Endothelial cell (in vitro differentiated cells): ENCODE measurements around the genes NEUROG3 and TYSND1.

DNA sequence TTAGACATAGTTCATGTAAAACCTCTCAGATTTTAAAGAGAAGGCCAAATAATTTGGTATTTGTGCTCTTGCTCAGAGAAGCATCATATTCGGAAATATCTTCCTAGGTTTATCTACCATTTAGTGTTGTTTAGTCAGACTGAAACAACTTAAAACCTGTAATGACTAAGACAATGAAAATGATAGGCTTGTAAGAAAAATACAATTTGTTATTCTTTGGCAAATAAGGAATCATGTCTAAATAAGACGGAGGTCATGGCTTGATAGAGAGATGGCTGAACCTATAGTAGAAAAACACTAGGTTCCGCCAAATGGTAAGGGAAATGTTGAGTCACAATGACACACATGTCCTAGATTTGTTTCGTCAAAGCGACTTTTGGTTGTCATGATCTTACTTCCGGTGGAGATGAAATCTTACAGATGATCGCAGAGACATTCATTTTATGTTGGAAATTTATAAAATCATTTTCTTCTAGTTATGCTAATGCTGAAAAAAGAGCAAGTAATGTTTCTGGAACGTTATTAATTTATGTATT is 933 bp downstream of the SRGN start:
- PRO-cap: no peak

DNA sequence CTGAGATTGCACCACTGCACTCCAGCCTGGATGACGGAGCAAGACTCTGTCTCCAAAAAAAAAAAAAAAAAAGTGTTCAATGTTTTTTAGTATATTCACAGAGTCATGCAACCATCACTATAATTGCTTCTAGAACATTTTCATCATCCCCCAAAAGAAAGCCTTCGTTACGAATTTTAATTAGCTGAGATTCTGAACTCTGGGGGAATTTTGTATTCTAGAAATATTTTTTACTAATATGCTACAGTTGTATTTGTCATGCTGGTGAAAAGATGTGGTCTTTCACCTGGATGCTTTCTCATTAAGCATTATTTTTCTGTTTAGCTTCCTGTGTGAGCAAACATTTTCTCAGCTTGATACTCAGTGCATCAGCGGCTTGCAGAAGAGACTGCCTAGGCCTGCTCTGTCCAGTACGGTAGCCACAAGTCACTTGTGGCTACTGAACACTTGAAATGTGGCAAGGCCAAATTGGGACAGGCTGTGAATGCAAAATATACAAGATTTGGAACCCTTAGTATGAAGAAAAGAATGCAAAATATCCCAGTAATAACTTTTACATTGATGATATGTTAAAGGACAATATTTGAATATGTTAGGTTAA is 4.9 kb downstream of the SRGN start:
- PRO-cap: no peak

DNA sequence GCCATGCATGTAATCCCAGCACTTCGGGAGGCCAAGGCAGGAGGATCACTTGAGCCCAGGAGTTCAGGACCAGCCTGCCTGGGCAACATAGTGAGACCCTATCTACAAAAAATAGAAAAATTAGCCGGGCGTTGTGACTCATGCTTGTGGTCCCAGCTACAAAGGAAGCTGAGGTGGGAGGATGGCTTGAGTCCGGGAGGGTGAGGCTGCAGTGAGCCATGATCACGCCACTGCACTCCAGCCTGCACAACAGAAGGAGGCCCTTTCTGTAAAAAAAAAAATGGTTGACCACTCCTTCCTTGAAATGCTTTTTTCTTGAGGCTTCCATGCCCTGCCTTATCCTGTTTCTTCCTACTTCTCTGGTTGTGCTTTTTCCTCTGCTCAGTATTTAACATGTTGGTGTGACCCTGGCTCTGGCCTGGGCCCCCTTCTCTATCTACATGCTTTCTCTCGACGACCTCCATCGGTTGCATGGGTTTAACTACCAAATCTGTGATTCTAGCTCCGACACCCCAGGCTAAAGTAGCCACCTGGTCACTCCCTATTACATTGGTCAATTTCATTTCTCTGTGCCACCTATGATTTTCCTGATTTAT is 14.0 kb downstream of the SRGN start:
- PRO-cap: no peak

- PRO-cap: no peak
These were observed 16.2 kb downstream of the SRGN start for GRCh38 chr10:69103755-69104951.

GRCh38 chr10:69123098-69124119 is 569 bp upstream of the VPS26A start:
- PRO-cap: bidirectional peak, plus-strand start at chr10:69123479, minus-strand start at chr10:69123404; bidirectional peak, plus-strand start at chr10:69124246, minus-strand start at chr10:69123881

DNA sequence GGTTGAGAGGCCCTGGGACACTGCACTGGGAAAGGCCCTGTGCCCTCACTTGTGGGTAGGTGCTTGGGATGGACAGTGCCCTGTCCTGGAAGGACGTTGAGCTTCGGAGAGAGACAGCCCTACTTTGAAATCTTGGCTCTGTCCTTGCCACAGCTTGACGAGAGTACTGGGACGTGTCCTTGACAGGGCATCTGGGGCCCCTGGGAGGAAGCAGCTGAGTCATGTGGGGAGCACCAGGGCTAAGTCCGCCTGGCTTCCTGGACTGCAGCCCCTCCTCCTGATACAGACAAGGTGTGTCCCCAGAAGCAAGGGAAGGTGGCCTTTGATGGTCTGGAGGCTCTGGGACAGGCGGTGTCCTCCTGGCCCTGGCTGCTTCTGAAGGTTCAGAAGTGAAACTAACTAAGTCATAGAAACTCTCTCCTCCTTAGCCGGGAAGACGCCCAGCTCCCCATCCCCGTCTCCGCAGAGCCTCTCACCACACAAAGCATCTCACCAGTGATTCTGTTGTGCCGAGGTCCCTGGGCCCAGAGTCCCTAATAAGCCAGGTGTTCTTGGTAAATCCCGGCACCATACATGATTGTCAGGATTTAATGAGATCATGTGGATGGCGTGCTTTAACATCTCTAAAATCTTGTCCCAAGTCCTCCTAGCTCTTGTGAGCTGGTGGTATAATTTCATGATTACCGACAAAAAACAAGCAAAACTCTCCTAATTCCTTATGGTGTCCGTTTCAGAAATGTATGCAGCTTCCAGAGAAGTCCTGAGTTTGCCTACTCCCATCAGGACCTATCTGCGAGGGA is 9.4 kb downstream of the HKDC1 start:
- PRO-cap: no peak

DNA sequence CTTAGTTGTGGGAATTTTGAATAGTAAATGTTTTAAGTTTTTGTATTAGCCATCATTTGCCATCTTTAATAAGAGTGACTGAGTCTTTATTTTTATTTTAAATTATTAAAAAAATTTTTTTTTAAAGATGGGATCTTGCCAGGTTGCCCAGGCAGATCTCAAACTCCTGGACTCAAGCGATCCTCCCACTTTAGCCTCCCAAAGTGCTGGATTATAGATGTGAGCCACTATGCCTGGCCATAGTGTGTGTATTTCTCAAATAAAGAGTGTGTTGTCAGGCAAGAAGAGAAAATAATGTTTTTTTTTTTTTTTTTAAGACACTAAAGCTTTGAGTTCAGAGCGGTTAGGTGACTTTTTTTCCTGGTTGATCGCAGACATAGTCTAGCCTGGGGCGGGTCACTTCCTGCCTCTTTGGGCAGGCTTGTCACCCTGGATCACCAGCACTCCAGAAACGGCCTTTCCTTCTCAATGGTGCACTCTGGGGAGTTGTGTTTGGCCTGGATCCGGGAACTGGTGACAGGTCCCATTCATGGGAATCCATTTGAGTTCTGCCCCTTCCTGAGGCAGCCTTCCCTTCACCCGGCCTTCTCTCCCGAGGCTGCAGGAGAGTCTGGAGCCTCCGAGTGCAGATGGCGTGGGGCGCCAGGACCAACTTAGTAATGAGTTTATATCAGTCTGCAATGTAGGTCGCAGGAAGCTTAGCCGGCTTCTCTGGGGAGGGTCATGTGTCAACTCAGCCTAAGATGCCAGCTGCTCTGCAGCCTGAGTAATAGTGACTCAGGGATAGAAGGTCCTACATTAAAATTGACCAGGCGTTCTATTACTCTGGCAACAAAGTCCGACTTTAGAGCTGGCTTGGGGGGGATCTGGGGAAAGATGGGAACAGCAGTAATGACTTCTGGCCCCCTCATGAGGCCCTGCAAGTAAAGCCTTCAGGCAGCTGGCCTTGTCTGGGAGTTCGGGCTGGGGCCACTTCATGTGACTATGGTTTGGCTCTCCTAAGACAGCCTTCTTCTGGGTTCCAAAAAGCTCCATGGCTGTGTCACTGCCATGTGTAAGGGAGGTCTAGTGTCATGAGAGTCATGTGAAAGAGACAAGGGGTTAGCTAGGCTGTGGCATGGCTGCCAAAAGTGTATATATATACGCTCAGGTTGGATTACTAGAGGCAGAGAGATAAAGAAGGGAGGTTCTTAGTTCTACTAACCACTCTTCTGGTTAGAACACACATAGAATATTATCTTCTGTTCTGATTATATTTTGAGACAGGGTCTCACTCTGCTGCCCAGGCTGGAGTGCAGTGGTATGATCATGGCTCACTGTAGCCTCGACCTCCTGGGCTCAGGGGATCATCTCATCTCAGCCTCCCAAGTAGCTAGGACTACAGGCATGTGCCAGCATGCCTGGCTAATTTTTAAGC is 44.0 kb downstream of the HK1 start:
- PRO-cap: no peak

DNA sequence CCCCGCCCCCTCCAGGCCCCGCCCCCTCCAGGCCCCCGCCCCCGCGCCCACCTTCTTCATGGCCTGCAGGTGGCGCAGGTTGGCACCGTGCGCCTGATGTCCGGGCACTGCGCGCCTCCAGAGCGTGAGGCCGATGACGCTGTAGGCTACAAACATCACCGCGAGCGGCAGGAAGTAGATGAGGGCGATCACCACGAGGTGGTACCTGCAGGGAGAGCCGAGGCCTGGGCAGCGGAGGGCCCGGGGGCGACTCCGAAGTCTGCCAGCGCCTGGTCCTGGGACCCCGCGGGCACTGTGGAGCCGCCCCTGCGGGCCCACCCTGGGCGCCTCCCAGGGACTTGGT is 7.9 kb downstream of the TACR2 start:
- PRO-cap: bidirectional peak, plus-strand start at position 96 of the sequence, minus-strand start outside the sequence; unidirectional peak, plus-strand start at position 177 of the sequence

GRCh38 chr10:69415070-69415433 is 1.7 kb downstream of the TACR2 start:
- PRO-cap: no peak

DNA sequence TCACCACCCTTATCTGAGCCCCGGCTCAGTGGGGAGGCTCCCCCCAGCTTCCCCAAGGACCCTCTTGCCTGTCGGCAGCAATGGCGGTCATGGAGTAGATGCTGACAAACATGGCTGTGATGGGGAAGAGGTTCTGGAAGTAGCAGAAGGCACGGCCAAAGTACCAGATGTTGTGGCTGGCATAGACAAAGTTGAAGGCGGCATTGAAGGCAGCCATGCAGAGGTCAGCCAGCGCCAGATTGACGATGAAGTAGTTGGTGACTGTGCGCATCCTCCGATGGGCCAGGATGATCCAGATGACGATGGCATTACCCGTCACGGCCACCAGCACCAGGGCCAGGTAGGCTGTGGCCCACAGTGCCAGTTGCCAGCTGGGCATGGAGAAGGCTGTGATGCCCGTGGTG is 852 bp downstream of the TACR2 start:
- PRO-cap: no peak

DNA sequence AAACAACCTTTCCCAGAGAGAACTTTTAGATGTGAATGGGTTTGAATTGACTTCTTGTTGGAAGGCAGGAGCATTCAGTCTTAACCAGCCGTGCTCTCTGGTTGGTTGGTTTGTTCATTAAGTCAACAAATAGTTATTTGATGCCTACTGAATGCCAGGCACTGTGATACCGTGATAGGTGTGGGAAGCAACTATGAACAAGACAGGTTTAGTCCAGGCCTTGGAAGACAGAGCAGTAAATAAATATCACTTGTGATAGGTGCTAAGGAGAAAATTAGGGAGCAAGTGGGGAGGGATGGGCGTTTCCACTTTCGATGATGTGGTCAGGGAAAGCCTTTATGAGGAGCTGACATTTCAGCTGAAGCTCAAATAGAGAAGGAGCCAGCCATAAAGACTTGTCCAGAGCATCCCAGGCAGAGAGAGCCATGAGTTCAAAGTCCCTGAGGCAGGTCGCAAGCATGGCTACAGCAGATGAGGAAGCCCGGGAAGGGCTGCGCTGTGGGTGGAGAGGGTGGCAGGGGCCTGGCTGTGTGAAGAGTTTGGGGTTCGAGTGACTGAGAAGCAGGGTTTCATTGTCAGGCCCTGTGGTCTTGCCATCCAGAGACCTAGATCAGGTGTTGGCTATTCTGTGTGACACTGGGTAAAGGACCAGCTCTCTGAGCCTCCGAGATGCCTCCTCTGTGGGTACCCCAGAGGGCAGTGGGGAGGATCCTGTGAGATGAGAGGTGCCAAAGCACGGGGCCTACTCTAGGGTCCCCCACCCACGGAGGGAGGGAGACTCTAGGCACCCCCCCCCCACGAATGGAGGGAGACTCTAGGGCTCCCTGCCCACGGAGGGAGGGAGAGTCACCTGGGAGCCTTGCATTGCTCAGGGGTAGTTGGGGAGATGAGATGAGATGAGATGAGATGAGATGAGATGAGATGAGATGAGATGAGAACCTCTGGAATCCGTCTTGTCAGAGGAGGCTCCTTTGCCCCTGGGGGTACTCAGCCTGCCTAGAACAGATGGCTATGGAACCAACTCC is 8.2 kb downstream of the TSPAN15 start:
- PRO-cap: no peak

DNA sequence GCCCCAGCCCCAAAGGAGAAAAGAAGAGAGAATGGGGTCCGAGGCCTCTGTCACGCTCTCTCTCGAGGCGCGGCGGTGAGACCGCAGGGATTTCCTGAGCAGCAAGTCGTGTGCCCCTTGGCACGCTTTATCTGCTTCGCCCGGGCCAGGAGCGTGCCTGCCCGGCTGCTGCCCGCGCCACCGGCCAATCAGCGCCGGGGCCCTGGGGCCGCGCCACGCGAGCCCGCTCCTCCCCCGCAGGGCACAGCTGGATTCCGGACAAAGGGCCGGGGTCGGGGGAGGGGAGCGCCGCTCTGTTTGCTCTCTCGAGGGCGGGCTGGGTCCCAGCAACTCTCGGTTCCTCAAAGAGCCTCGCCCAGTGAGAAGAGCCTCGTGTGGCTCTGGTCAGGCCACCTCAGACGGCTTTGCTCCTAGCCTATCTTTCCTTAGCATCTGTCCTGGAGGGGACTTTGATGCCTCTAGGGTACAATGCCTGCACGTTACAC is at the start of gene NEUROG3:
Gene NEUROG3, minus strand, starts transcription at position 100 of the 485 bp plus-strand sequence.
- PRO-cap: bidirectional peak, plus-strand start at position 257 of the sequence, minus-strand start at position 133 of the sequence

- PRO-cap: bidirectional peak, plus-strand start at chr10:69646594, minus-strand start at chr10:69646482
These were observed 16.2 kb downstream of the FAM241B start for GRCh38 chr10:69646246-69646731.

DNA sequence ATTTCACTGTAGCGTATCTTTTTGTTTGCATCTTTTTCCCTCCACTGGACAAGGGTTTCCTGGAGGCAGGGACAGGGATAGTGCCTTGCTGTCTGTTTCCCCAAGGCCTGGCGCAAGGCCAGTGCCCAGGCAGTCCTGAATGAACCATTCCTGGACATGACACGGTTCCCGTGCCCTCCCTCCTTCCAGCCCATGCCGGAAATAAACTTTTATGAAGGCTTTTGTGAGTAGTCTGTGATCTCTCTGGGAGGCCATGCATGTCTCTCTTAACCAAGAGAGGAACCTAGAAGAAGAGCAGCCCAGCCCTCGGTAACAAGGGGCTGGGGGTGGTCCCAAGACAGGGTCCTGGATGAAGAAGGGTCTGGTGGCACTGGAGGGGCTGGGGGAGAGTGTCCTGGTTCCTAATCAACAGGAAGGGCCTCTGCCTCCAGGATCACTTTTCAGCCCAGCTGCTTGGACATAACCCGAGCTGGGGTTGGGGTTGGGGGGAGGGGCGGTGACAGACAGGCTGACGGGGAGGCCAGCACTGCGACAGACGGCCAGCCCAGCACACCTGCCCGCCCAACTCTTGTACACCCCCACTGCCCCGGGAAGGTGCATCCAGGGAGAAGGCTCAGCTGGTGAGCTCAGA is 44.3 kb downstream of the COL13A1 start:
- PRO-cap: no peak

DNA sequence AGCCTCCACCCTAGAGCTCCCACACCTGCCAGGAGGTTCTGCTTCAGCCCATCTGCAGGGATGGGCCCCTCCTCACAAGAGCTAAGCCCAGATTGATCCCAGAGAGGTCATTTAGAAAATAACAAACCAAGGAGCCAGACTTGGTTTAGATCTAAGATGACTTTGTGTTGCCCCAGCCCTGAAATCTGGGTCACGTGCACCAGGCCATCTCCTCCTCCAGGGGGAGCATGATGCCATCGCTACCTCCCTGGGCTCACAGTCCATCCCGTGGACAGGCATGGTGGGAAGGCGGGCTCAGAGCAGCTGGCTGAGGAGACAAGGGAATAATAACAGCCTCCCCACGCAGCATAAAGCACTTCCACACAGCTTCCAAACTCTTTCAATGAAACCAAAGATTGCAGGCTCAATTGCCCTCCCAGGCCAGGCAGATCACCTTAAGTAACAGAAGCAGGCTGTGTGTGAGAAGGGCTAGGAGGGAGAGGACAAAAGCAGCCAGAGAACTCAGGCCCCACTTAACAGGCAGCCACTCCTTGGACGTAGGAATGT is 99.9 kb downstream of the COL13A1 start:
- PRO-cap: unidirectional peak, plus-strand start at position 256 of the sequence

GRCh38 chr10:69912491-69913052 is 110.9 kb downstream of the COL13A1 start:
- PRO-cap: no peak

GRCh38 chr10:69956541-69956865 is 96.1 kb upstream of the MACROH2A2 start:
- PRO-cap: no peak

GRCh38 chr10:70126568-70126902 is 6.1 kb downstream of the AIFM2 start:
- PRO-cap: no peak

GRCh38 chr10:70145476-70146450 is 737 bp downstream of the TYSND1 start:
- PRO-cap: bidirectional peak, plus-strand start at chr10:70146157, minus-strand start at chr10:70146006

DNA sequence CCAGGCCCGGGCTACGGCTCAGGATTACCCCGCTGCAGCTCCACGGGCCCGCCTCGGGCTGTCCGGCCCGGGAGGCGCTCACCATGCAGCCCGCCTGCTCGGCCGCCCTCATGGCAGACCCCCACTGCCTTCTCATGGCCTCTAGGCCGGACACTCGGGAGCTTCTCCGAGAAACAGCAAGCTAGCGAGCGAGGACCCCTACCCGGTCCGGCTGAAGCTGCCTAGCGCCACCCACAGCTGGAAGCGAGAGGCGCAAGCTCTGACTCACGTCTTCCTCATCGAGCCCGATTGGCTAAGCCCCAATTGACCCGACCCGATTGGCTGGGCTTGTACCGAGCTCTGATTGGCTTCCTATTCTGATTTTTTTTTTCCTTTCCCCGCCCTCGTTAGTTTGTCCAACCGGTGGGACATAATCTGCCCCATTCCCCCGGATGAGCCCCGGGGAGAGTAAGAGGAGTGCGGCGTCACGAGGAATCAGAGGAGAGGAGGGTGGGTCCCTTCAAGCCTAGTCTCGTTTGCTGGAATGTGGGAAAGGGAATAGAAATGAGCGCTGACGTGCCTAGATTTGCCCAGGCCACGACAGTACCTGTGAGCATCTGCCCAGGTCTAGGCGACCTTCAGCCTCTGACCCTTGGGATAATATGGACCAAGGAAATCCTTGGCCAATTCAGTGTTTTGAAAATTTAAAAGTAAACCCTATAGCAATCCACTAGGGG is at the start of gene TYSND1:
Gene TYSND1, minus strand, starts transcription at position 250 of the 716 bp plus-strand sequence.
- PRO-cap: bidirectional peak, plus-strand start at position 422 of the sequence, minus-strand start at position 156 of the sequence